Osteoblast (primary cell): Measurements from ENCODE around the genes RNF146 and L3MBTL3.

GRCh38 chr6:127155087-127155458 is 36.6 kb downstream of the RSPO3 start:
- CAGE, long polyA plus RNA: no peak
- RRBS: no CpG with 5 or more reads among the region's 5 CpGs

- CAGE, long polyA plus RNA: start-site peak on the plus strand at chr6:127266837-127266910, 2,342 and 2,050 reads in 2 replicates
- RRBS: 1% methylated on average over 33 of the region's 49 CpGs
Measured at GRCh38 chr6:127266143-127267005, at the start of gene RNF146. RNF146 (plus strand) TSS chr6:127266864.

DNA sequence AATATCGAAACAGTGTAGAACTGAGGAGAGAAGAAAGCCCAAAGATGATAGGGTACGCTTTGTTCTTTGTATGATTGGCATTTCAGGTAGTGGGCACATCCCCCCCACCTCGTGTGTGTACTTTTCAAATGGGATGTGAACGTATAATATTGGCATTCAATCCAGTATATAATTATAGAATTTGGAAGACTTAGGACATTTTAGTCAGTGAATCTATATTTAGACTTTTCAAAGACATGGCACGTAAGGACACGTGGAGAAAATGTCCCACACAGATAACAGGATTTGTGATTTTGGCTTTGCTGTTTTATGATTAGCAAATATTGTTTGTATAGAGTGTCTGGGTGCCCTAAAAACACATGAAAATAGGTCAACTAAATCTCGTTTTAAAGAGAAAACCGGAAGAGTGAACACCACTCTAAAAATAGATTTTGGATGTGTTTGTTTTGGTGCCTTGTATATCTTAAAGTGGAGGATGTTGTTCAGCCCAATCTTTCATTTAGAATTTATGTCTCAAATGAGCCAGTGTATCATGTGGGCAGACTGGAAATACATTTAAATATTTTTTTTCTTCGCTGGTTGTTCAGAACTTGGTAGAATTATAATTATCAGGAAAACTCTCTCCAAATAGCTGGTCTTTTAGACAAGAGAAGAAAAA is 1.6 kb downstream of the RNF146 start:
- CAGE, long polyA plus RNA: no peak
- RRBS: no CpG with 5 or more reads among the region's 9 CpGs

DNA sequence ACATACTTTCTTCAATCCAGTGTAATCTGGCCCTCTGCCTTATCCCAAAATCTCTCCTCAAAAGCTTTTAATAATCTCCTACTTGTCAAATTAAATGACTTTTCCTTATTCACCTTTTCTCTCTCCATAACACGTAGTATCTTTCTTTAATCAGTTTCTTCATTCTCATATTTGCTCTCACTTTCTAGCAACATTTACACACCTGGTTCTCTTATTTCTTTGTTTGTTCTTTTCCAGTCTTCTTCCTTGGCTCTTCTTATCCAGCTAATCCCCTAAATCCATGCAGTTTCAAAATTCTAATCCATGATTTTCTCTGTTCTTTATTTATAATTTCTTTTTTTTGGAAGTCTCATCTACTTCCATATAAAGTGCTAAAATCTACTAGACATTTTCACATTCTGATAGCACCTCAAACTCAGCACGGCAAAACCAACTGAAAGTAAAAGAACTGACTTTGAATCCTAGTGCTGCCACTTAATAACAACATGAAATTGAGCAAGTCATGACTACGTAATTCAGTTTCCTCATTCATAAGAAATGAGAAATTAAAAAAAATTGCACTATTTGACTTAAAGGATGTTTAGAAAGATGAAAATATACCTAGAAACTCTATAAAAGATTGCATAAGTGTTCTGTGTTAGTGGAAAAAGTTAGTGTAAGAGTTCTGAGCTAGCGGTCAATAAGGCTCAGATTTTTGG is 26.3 kb downstream of the ECHDC1 start:
- CAGE, long polyA plus RNA: no peak
- RRBS: no CpG with 5 or more reads among the region's 4 CpGs

DNA sequence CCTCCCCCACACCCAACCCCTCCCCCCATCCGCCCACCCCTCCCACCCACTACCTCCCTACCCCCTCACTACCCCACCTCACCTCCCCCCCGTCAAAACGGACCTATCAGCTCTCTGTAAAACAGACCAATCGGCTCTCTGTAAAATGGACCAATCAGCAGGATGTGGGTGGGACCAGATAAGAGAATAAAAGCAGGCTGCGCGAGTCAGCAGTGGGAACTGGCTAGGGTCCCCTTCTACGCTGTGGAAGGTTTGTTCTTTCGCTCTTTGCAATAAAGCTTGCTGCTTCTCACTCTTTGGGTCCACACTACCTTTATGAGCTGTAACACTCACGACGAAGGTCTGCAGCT is 37.0 kb upstream of the ECHDC1 start:
- CAGE, long polyA plus RNA: no peak
- RRBS: no CpG with 5 or more reads among the region's 10 CpGs

DNA sequence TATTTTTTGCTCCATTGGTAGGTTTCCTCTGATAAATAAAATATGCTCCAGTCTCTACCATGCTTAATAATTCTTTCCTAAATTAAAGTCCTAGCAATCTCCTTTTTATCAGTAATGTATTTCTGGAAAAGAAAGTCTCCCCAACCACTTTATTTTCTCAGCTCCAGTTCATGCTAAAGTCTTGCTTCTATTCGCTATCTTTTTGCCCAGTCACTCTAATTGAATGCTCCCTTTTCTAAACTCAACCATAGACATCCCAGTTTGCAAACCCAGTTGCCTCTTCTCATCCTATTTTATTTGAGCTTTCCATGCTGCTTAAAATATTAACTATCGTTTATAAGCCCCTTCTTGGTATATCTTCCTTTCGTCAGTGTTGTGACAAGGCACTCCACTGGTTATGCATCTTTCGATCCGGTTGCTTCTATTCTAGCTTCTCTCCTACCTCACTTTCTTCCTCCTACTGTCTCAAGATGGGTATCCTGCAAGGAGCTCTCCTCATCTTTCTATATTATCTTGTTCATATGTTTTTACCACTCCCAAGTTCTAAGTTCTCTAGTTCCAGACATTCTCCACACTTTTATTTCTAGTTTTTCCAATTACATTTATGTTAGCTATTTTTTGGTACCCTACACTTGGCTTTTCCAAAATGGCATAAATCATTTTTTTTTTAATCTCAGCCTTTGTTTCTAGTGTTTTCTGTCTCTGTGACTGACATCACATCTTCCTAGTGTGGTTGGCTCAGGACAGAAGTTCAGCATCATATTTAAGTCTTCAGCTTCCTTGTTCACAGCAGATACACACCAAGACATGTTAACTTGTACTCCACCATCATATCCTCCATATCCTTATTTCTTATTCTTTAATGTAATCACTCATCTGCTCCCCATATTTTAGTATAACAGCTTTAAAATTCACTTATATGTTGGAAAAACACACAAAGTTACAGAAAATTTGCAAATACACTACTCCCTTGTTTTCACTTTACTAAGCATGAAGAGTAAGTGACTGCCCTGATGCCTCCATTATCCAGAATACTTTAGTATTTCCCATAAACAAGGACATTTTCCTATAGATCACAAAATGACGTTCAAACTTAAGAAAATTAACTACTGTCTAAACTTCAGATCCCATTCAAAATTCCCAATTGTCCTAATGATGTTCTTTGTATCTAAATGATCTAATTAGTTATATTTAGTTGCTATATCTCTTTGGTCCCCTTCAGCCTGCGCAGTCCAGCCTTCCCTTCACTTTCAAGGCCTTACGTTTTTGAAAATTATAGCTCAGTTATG is 150.8 kb upstream of the THEMIS start:
- CAGE, long polyA plus RNA: no peak
- RRBS: no CpG with 5 or more reads among the region's 8 CpGs

- CAGE, long polyA plus RNA: no peak
- RRBS: no CpG with 5 or more reads among the region's 7 CpGs
Measured at GRCh38 chr6:128067923-128068604, 167.2 kb upstream of the THEMIS start.

DNA sequence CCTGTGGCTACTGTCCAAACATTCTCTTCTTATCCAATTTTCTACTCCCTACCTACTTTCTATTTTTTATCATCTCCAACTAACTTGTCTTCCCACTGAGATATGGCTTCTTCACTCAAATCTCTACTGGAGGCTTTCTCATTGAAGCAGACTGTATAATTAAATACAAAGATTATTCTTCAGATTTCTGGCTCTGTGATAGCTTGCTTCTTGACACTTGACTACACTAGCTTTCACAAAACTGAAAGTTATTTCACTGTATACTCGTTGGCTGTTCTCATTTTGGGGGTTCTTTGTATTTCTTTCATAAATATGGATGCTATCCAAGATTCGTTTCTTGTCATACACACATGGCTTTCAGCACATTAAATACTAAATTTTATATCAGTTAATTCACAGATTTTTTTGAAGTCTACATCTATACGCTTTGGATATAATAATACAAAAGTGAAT is 232.5 kb downstream of the PTPRK start:
- CAGE, long polyA plus RNA: no peak
- RRBS: no CpG with 5 or more reads among the region's 3 CpGs

- CAGE, long polyA plus RNA: no peak
- RRBS: no CpG with 5 or more reads among the region's 1 CpG
Measured at GRCh38 chr6:128339688-128340324, 180.6 kb downstream of the PTPRK start.

DNA sequence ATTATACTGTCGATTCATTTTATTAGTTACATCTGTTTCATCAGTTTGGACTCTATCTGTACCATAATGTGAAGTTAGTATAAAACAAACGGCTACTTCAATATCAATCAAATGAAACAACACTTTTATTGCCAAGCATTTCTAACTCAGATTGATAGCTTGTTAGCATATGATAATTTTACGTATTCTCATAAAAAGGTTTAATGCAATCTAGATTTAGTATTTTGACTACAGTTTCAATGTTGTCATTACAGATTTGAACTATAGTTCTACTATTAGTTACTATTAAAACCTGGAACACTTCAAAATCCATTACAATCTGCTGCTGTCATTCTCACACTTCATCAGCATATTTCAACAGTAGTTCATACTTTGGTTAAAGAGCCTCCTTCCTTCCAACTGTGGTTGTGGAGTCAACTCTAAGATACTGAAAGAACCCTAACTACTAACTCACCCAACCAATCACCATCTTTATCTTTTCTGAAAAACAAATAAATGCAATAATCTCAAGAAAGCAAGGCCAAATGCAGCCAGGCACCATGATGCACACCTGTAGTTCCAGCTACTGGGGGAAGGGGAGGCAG is 149.1 kb downstream of the PTPRK start:
- CAGE, long polyA plus RNA: no peak
- RRBS: no CpG with 5 or more reads among the region's 3 CpGs

DNA sequence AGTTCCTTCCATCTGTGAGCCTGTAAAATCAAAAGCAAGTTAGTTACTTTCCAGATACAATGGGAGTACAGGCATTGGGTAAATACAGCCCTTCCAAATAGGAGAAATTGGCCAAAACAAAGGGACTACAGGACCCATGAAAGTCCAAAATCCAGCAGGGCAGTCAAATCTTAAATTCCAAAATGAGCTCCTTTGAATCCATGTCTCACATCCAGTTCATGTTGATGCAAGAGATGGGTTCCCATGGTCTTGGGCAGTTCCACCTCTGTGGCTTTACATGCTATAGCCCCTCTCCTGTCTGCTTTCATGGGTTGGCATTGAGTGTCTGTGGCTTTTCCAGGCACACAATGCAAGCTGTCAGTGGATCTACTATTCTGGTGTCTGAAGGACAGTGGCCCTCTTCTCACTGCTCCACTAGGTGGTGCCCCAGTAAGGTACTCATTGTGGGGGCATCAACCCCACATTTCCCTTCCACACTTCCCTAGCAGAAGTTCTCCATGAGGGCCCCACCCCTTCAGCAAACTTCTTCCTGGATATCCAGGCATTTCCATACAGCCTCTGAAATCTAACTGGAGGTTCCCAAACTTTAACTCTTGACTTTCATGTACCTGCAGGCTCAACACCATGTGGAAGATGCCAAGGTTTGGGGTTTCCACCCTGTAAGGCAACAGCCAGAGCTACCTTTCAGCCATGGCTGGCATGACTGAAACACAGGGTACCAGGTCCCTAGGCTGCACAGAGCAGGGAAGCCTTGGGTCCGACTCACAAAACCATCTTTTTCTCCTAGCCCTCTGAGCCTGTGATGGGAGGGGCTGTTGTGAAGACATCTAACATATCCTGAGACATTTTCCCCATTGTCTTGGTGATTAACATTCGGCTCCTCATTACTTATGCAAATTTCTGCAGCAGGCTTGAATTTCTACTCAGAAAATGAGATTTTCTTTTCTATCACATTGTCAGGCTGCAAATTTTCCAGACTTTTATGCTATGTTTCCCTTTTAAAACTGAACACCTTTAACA is 144.4 kb downstream of the PTPRK start:
- CAGE, long polyA plus RNA: no peak
- RRBS: no CpG with 5 or more reads among the region's 2 CpGs

DNA sequence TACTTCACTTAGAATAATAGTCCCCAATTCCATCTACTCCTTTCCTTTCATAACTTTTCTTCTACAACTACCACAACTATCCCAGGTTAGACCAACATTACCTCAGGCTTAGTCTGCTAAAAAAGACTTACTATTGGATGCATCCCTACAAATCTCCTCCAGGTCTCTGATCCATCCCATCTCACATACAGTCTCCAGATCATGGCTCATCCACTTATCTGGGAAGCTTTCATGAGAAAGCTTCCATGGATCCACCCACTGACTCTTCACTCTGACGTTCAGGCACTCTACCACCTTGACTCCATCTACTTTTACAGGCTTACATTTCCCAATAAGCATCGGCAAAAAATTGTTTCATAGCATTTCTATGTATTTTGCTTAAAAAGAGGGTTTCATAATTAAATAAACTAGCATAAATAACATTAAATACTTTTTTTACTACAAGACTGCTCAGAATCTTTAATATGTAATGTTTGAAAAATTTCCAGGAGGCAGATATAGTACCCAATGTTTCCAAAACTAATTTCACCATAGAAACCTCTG is 94.8 kb downstream of the PTPRK start:
- CAGE, long polyA plus RNA: no peak
- RRBS: no CpG with 5 or more reads among the region's 2 CpGs

DNA sequence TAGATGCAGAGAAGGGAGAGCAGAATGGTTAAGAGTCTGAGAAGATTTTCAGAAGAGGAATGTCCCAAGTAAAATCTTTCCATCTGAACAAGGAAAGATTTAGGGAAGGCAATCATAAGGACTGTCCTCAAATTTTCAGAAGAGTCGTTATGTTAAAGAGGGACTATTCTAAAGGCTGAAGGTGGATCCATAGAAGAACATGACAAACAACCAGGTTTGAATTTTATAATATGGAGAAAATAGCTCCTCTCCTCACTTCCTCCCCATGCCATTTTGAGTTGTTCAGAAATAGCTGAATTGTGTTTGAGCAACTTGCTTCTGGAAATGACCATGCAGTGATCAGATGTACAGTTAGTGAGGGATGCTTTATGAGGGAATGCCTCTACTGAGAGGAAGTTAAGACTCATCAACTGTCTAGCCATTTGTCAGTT is 3.6 kb downstream of the LAMA2 start:
- CAGE, long polyA plus RNA: no peak
- RRBS: no CpG with 5 or more reads among the region's 1 CpG

DNA sequence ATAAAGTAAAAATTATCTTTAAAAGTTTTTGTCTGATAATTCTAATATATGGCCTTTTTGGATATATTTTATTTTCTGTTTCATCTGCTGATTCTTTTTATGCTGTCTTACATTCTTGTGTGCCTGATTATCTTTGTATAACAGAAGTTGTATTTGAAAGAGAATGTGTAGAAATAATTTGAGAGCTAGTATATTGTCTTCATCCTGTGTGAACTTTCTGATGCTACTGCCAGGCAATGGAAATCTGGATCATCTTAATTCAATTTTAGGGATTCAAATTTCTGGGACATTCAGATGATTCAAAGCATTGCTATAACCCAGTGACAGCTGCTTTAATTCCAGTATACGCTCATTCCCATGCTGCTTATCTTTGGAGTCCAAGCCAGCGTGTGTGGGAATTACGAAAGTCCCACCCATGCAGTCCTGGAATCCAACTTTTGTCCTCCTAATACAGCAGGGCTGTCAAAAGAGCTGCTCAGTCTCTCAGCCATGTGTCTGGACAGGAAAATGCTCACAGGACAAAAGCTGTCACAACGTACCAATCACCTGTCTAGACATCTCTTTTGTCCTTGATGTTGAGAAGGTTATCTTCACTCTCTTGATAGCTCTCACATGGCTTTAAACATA is 219.7 kb downstream of the LAMA2 start:
- CAGE, long polyA plus RNA: no peak
- RRBS: no CpG with 5 or more reads among the region's 4 CpGs

- CAGE, long polyA plus RNA: no peak
- RRBS: no CpG with 5 or more reads among the region's 3 CpGs
Measured at GRCh38 chr6:129138432-129139205, 255.7 kb downstream of the LAMA2 start.

GRCh38 chr6:130018330-130018743 is at the start of gene L3MBTL3:
L3MBTL3 (plus strand) TSS chr6:130018581.
- CAGE, long polyA plus RNA: no peak
- RRBS: 4% methylated on average over 8 of the region's 27 CpGs

DNA sequence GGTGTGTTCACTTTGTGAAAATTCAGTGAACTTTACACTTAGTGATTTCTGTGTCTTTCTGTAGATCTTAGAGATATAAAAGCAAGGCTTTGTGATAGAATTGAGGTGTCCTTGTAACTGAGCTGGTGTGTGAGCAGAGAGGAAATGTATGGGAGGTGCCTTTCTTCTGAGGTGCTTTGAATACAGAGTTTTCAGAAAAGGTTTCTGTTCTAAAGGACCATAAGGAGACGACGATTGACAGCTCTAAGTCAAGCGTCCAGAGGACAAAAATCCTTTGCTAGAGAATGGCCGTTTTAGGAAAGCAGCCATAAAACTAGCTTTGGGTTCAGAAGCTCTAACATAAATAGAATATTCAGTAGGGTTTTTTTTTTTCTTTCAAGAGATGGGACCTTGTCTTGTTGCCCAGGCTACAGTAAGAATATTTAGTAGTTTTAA is 90.3 kb downstream of the SAMD3 start:
- CAGE, long polyA plus RNA: no peak
- RRBS: no CpG with 5 or more reads among the region's 4 CpGs

- CAGE, long polyA plus RNA: no peak
- RRBS: no CpG with 5 or more reads among the region's 8 CpGs
Measured at GRCh38 chr6:130138249-130139015, 84.3 kb downstream of the SAMD3 start.

- CAGE, long polyA plus RNA: no peak
- RRBS: no CpG with 5 or more reads among the region's 12 CpGs
Measured at GRCh38 chr6:131136142-131136568, 888 bp downstream of the AKAP7 start.

GRCh38 chr6:131580224-131580517 is 7.1 kb downstream of the ARG1 start:
- CAGE, long polyA plus RNA: no peak
- RRBS: no CpG with 5 or more reads among the region's 4 CpGs